H4 (cell line): ENCODE measurements around a stretch of chr7.

- RAMPAGE, long total RNA = no peak
These were observed 68.9 kb upstream of the FOXK1 start for GRCh38 chr7:4612934-4613883.

GRCh38 chr7:4641083-4641545 lies 41.0 kb upstream of the FOXK1 start:
- RAMPAGE, long total RNA = no peak

DNA sequence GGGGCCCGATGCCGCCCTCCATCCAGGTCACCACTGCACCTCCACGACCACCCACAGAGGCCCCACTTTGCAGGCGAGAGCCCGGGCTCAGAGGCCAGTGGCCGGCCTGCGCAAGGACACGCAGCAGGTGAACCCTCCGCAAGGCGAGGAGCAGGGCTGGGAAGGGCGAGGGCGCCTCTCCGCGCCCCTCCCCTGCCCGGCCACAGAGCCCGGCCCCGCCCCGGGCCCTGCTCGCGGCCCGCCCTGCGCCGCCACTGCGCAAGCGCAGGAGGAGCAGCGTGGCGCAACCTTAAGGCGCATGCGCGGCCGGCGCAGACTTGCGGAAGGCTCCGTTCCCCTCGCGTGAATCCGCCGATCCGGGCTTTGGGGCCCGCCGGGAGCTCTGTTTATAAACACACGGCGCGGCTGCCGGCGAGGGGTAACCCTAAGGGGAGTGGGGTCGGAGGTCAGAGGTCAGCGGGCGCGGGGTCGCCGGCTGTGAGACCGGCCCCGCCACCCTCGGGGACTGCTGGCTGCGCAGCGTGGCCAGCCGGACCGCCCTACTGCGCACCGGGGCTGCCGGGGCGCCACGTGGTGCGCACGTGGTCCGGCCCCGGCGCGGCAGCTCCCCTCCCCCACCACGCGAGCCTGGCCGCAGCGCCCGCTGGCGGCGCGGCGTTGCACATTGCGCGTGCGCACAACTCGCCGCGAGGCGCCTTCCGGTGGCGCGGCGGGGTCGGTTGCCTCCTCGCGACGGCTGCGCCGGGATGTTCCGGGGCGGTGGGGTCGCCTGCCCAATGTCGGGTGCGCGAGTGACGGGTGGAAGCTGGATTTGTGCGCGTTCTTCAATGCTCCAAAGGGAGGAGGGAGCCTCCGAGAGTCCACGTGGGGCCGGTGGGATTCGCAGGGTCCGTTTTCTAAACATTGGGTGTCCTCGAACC lies 40.3 kb upstream of the FOXK1 start:
- RAMPAGE, long total RNA = no peak

- RAMPAGE, long total RNA = no peak
These were observed 31.4 kb upstream of the FOXK1 start for GRCh38 chr7:4650597-4651272.

GRCh38 chr7:4698862-4699455 lies 16.9 kb downstream of the FOXK1 start:
- RAMPAGE, long total RNA = no peak

GRCh38 chr7:4744538-4745707 lies 30.5 kb upstream of the AP5Z1 start:
- RAMPAGE, long total RNA = no peak

DNA sequence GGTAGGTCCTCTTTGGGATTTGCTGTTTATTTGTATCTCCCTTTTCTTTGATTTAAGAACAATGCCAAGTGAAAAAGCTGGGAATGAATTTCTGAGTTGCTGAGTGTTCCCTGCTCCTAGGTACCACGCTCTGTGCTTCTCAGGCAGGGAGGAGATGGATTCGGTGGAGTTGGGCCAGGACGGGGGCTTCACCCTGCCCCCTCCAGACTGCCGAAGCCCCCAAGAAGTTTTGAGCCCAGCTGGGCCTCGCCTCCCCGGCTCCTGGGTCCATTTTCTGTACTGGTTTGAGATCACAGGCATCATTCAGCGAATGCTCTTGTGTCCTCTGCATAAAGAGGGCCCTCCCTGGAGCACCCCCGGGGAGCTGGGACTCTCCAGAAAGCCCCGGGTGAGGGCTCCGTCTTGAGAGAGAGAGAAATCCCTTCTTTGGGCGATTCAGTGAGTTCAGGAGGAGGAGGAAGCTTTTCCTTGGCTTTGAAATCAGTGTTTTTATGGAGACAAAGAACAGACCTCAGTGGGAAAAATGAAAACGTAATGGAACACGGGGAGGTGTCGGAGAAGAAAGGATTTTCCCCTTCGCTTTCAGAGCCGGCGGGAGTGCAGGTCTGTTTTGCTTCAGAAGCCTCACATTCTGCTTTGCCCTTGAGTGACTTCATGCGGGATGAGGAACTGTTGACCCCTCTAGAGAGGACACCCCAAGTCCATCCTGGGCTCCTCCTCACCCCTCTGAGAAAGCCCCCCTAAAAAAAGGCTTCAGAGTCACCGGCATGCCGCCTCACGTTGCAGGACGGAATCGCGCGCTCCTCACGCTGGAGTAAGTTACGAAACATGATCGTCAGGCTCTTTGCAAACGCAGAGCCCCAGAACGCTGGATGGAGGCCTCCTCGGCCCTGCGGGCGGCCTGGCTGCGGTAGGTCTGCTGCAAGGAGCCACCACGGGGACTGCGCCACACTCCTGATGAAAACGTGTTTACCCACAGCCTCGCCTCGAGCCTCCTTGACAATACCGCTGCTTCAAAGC lies 8.6 kb upstream of the AP5Z1 start:
- RAMPAGE, long total RNA = no peak

DNA sequence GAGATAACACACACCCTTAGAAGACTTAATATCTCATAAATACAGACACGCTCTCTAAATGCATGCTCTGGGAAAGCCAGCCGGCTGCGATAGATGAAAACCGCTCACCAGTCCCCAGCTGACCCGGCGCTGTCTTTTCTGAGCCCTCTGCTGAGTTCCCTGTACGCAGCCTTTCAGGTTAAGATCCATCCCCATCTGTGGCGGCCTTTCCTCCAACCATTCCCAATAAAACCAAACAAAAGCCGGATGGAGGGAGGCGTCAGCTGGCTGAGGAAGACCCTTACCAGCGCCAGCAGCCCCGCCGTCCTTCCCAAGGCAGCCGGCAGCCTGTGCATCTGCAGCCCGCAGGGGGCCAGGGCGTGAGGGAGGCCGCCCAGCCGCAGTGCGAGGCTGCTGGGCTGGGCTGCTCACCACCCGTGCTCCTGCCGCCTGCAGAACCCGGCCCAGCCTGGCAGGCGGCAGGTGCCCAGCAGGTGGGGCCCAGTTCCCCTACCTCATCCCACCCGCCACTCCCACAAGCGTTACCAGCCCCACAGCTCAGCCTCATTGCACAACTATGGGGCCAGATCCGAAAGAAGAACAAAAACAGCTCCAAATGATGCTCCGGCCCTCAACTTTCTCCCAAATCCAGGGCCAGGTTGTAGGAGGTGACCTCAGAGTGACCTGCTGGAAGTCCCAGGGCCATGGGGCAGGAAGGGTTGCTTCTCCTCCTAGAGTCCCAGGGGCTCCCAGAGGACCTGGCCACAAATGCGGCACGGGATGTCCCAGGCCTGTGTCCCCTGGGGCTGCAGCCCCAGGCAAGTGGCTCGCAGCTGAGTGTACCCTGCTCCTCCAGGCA lies 23.9 kb downstream of the PAPOLB start:
- RAMPAGE, long total RNA = no peak

GRCh38 chr7:4881876-4882044 lies 1.8 kb downstream of the RADIL start:
- RAMPAGE, long total RNA = no peak

GRCh38 chr7:4931898-4932387 lies 27.0 kb downstream of the MMD2 start:
- RAMPAGE, long total RNA = no peak

DNA sequence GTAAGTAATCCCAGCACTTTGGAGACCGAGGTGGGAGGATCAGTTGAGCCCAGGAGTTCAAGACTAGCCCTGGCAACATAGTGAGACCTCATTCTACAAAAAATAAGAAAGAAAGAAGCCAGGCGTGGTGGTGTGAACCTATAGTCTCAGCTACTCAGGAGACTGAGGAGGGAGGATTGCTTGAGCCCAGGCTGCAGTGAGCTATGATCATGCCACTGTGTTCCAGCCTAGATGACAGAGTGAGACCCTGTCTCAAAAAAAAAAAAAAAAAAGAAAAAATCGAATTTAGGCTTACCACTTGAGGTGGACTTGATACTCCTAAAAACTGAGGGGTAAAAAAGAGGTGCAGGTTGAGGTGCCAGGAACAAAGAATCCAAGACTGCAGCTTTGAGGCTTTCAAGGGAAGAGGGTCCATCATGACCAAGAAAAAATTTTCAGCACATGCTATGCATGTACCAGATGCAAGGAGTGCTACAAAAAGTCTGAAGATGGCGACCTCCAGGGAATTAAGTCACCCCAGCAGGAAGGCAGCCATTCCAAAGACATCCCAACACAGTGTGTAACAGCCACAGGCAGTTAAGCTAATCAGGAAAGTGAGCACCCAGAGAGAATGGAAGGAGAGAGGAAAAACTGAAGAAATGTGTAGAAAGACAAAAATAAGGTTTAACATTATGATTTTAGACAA lies 41.0 kb upstream of the MMD2 start:
- RAMPAGE, long total RNA = no peak

- RAMPAGE, long total RNA = no peak
These were observed 46.2 kb upstream of the WIPI2 start for GRCh38 chr7:5143771-5144321.

GRCh38 chr7:5235103-5235676 lies 45.2 kb downstream of the WIPI2 start:
- RAMPAGE, long total RNA = no peak

- RAMPAGE, long total RNA = no peak
These were observed 13.5 kb downstream of the SLC29A4 start for GRCh38 chr7:5296153-5296801.

GRCh38 chr7:5304576-5304936 lies 21.8 kb downstream of the SLC29A4 start:
- RAMPAGE, long total RNA = no peak

DNA sequence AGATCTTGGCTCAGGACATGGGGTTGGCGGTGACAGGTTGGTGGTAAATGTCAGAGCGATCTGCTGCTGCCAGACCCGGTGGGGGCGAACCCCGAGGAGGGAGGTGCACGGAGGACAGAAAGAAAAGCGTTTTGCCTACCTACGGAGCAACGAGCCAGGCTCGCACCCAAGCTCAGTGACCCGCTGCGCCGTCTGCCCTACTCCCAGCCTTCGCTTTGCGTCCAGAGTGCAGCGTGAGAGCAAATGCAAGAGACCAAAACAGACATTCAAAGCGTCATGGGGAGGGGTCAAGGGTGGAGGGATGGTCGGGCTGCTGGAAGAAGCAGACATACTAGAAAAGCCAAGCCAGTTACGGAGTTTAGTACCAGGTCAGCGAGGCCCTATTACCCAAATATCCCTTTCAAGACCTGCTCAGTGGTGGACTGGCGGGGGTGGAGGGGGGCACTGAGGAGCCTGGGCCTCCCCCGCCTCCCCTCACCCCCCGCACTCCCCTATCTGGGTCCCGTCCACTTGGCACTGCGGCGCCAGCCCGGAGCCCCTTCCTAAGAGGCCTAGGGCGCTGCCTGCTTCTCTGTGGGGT lies 66.8 kb downstream of the SLC29A4 start:
- RAMPAGE, long total RNA = no peak

GRCh38 chr7:5425523-5426215 lies 2.0 kb upstream of the TNRC18 start:
- RAMPAGE, long total RNA = no peak

DNA sequence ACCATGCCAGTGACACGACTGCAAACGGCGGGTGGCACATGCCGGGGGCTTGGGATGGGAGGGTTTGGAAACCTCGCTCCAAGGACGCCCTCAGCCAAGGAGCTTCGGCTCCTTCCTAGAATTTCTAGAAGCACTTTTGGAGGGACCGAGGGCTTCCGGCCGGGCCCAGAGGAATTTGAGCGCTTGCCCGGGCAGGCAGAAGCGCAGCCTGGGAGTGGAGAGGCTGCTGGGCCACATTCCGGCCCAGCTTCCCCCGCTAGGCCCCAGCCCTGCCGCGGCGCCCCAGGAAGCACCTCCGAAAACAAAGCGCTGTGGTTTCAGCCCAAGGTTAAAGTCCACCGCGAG lies 5.5 kb upstream of the TNRC18 start:
- RAMPAGE, long total RNA = no peak

DNA sequence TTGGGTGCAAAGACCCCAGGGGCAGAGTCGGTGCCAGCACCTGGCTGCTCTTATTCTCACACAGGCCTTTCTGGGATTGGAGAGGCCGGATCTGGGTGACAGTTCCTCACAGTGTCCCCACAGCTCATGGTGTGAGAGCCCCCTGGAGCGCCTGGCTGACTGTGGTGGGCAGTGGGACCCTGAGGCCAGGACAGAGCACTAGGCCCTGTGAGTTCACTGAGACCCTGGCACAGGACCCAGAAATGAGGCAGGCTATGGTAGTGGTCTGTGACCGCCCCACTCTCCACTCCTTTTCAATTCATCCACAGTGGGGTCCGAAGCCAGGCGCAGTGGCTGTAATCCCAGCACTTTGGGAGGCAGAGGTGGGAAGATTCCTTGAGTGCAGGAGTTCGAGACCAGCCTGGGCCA lies 5.9 kb upstream of the FBXL18 start:
- RAMPAGE, long total RNA = no peak

DNA sequence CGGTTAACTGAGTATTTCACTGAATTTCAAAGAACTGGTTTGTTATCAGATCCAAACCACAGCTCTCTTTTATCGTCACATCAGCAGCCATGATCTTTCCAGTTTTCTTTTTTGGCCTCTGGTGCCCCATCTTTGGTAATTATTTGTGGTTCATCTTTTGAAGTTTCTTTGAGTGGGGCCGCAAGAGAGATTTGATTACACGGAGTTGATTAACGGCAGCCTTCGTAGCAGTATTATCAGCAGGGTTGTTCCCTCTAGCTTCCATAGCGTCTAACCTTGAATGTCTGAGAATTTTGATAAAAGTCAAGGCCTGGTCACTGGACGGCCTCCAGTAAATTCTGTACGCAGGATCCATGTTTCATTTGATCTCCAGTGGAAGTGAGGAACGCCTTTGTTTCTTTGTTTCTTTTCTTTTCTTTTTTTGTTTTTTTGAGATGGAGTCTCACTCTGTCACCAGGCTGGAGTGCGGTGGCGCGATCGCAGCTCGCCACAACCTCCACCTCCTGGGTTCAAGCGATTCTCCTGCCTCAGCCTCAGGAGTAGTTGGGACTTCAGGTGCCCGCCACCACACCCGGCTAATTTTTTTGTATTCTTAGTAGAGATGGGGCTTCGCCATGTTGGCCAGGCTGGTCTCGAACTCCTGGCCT lies 13.9 kb upstream of the FSCN1 start:
- RAMPAGE, long total RNA = no peak